Kidney epithelial cell (primary cell): ENCODE data around the genes CD207 and NAGK.

- RAMPAGE, long total RNA: no peak
- RRBS: no CpG with 5 or more reads among the region's 6 CpGs
Observed at GRCh38 chr2:70070713-70071134, 16.6 kb upstream of the PCBP1 start.

DNA sequence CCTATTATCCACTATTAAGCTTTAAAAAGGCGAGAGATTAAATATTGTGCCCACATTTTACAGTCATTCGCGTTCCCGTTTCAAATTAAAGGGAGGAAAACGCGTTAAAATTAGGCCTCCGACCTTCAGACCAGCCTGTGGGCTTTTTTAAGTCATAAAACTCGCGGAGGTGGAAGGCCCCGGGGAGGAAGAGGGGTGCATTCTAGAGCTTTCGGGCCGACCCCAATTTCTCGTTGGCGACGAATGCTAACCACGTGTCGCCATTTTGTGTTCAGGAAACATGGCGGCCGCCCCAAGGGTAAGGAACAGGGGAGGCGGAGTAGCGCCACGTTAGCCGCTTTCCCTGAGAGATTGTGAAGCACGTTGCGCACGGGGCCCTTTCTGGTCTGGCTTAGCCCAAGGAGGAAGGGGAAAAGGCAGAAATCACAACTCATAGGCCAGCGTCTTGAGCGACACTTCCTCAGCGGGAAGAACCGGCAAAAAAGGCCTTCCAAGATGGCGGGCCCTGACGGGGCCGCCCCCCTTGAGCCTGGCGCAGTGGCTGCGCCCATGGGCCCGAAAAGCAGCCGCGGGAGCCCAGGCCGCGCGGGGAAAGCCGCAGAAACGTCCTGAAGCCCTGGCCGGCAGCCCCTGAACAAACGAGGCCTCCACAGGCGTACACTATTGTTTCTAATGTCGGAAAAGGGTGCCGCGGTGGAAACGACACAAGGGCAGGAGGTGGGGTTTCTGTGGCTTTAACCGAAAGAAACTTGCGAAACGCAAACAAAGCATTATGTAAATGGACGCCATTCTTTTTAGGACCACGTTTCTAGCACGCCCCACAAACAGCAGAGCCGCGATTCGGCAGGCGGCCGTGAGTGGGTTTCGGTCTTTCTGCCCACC lies 1.0 kb upstream of the PCBP1 start:
- RAMPAGE, long total RNA: start-site peak on the minus strand centred at position 397 of the sequence, 252 bp wide, 36 and 39 reads in 2 replicates
- RRBS: no CpG with 5 or more reads among the region's 62 CpGs

DNA sequence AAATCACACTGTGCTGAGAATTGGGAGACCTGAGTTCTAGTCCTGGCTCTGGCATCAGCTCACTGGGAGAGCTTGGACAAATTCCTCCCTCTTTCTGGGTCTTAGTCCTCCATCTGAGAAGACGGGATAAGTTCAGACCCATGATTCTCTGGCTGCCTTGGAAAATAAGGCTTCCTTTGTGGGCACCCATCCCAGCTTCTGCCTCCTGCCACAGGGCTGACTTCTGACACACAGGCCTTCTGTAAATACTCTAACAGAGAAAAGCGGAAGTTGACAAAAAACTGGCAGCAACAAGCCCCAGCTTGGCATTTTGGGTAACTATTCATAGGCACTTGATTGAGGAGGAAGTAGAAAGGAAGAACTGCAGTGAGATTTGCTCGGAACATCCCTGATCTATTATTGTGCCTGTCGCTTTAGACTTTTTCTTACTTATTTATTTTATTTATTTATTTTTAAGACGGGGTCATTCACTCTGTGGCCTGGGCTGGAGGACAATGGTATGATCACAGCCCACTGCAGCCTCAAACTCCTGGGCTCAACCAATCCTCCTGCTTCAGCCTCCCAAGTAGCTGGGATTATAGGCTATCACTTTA lies 7.9 kb downstream of the PCBP1 start:
- RAMPAGE, long total RNA: no peak
- RRBS: no CpG with 5 or more reads among the region's 5 CpGs

GRCh38 chr2:70122765-70123775 lies 35.8 kb downstream of the PCBP1 start:
- RAMPAGE, long total RNA: no peak
- RRBS: no CpG with 5 or more reads among the region's 19 CpGs

DNA sequence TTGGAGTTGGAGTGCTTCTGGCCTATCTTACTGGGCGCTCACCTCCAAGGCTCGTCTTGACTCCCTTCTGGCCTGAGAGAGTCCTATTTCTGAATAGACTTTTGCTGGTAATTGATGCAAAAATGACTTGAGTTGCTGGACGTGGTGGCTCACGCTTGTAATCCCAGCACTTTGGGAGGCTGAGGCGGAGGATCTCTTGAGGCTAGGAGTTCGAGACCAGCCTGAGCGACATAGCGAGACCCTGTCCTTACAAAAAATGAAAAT lies 314 bp upstream of the C2orf42 start:
- RAMPAGE, long total RNA: no peak
- RRBS: no CpG with 5 or more reads among the region's 8 CpGs

DNA sequence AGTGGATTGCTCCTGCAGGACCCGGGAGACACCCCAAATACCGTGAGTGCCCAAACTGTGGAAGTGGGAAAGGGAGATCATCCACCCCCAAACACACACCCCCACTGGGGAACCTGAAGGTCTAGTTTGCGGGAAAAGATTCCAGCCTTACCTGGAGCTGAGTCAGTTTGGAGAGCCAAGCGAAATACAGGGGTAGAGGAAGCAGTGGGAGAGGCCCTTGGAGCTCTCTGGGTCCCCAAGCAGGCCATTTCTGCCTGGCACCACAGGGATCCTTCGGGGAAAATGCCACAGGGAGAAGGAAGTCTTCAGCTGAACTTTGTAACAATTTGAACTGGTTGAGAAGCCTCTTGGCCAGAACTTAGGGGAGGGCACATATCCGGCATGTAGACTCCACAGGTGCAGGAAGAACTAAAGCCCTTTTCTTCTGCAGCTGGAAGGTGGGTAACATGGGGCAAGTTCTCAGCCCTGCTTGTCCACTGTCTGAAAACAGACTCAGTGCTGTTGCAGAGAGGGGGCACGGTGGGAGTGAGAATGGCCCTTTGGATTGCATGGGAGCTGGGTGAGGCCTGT lies 101.3 kb upstream of the FAM136A start:
- RAMPAGE, long total RNA: no peak
- RRBS: no CpG with 5 or more reads among the region's 7 CpGs

DNA sequence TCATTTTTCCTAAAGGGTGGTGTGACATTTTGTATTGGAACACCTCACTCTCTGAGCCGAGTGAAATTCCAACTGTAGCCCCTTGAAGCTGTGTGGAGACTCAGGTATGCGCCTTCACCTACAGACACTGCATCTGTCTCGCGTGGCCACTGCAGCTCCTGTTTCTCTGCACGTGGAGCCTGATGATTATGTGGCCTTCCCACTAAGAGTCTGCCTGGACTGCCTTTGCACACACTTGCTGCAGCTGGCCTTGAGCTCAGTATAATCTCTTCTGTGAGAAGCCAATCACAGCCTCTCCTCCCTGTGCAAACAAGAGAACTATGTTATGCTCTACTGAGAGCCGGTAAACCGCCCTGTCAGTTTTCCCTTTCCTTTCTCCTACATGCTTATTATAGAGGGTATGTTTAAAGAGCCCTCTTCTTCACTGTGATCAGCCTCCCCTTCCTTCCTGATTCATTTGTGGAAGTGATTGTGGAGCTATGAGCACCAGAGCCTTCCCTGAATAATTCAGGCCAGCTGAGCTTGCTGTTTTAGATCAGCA lies 3.5 kb upstream of the TGFA start:
- RAMPAGE, long total RNA: no peak
- RRBS: no CpG with 5 or more reads among the region's 7 CpGs

- RAMPAGE, long total RNA: no peak
- RRBS: no CpG with 5 or more reads among the region's 11 CpGs
Observed at GRCh38 chr2:70766980-70767329, 1.0 kb downstream of the ADD2 start.

- RAMPAGE, long total RNA: no peak
- RRBS: no CpG with 5 or more reads among the region's 5 CpGs
Observed at GRCh38 chr2:70835584-70835990, at the start of gene CD207. TSS of gene CD207 (minus strand) at chr2:70835816.

- RAMPAGE, long total RNA: no peak
- RRBS: no CpG with 5 or more reads among the region's 3 CpGs
Observed at GRCh38 chr2:70985757-70986339, 7.4 kb downstream of the ANKRD53 start.

DNA sequence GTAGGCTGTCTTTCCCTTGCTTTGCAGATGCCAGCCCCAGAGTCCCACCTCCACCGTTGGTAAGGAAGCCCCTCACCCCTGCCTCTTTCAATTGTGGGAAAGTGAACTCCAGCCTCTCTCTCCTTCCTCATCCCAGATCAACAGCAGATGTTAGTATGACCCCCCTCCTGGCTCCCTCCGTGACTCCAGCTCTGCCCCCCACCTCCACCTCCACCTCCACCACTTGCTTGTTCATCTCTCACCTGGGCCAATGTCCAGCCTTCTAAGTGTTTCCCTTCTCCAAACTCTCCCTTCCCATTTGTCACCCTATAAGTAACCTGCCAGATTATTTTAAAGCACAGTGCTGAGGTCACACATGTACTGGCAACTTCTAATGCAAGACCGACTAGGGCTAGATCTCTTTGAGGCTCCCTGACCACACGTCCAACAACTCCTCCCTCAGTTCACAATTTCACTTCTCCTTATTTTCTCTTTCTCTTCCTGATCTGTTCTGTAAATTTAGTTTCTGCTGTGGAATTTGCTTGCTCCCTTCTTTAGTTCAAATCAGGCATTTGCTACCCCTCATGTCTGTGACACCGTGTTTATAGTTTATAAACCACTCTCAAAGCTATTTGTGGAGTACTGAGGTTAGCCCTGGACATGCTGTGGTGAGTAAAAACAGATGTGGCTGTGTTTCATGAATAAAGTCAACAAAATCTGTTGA lies 3.9 kb upstream of the NAGK start:
- RAMPAGE, long total RNA: no peak
- RRBS: no CpG with 5 or more reads among the region's 5 CpGs

GRCh38 chr2:71068066-71068747 lies at the start of gene NAGK:
TSS of gene NAGK (plus strand) at chr2:71068648.
- RAMPAGE, long total RNA: start-site peak on the plus strand at chr2:71068293-71068325, 107 and 85 reads in 2 replicates; start-site peak on the plus strand at chr2:71068590-71068654, 172 and 114 reads in 2 replicates
- RRBS: 4% methylated on average over 4 of the region's 57 CpGs

GRCh38 chr2:71132961-71133565 lies 2.6 kb downstream of the MPHOSPH10 start:
- RAMPAGE, long total RNA: no peak
- RRBS: no CpG with 5 or more reads among the region's 4 CpGs

GRCh38 chr2:71156336-71157130 lies 26.1 kb downstream of the MPHOSPH10 start:
- RAMPAGE, long total RNA: no peak
- RRBS: no CpG with 5 or more reads among the region's 9 CpGs

- RAMPAGE, long total RNA: no peak
- RRBS: no CpG with 5 or more reads among the region's 1 CpG
Observed at GRCh38 chr2:71401701-71402178, 64.8 kb upstream of the DYSF start.

DNA sequence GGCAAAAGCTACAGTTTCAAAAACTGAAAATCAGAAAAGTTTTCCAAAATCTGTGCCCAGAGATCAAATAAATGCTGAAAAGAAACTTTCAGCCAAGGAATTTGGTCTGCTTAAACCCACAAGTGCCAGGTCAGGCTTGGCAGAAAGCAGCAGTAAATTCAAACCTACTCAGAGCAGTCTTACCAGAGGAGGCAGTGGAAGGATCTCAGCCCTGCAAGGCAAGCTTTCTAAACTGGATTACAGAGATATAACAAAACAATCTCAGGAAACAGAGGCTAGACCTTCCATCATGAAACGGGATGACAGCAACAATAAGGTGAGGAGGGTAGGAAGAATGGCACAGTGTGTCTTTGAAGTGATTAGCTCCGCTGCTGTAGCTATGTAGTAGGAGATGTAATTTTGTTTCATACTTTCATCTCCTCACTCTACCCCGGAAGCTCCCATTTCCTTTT lies 42.8 kb upstream of the DYSF start:
- RAMPAGE, long total RNA: no peak
- RRBS: no CpG with 5 or more reads among the region's 3 CpGs

DNA sequence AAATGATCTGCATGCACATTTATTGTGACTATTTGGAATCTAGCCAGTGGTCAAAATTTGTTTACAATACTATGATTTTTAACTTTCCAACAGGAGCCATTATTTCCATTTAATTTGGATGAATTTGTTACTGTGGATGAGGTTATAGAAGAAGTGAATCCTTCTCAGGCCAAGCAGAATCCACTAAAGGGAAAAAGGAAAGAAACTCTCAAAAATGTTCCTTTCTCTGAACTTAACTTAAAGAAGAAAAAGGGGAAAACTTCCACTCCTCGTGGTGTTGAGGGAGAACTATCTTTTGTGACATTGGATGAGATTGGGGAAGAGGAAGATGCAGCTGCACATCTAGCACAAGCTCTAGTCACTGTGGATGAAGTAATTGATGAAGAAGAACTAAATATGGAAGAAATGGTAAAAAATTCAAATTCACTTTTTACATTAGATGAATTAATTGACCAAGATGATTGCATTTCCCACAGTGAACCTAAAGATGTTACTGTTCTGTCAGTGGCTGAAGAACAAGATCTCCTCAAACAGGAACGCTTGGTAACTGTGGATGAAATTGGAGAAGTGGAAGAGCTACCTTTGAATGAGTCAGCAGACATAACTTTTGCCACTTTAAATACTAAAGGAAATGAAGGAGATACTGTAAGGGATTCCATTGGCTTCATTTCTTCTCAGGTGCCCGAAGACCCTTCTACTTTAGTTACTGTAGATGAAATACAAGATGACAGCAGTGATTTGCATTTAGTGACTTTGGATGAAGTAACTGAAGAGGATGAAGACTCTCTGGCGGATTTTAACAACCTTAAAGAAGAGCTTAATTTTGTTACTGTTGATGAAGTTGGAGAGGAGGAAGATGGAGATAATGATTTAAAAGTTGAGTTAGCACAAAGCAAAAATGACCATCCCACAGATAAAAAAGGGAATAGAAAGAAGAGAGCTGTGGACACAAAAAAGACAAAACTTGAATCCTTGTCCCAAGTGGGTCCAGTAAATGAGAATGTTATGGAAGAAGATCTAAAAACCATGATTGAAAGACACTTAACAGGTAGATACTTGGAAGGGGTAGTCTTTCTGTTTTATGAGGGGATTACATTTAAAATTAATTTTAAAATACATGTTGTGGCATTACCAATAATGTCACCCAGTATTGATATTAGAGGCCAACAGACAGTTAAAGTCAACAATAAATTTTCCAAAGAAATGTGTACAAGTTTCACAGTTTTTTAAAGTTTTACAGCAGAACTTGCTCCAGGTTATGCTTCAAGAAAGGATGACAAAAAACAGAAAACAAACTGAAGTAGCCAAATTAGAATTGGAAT lies 39.7 kb upstream of the DYSF start:
- RAMPAGE, long total RNA: no peak
- RRBS: no CpG with 5 or more reads among the region's 4 CpGs

GRCh38 chr2:71428420-71428743 lies 38.1 kb upstream of the DYSF start:
- RAMPAGE, long total RNA: no peak

DNA sequence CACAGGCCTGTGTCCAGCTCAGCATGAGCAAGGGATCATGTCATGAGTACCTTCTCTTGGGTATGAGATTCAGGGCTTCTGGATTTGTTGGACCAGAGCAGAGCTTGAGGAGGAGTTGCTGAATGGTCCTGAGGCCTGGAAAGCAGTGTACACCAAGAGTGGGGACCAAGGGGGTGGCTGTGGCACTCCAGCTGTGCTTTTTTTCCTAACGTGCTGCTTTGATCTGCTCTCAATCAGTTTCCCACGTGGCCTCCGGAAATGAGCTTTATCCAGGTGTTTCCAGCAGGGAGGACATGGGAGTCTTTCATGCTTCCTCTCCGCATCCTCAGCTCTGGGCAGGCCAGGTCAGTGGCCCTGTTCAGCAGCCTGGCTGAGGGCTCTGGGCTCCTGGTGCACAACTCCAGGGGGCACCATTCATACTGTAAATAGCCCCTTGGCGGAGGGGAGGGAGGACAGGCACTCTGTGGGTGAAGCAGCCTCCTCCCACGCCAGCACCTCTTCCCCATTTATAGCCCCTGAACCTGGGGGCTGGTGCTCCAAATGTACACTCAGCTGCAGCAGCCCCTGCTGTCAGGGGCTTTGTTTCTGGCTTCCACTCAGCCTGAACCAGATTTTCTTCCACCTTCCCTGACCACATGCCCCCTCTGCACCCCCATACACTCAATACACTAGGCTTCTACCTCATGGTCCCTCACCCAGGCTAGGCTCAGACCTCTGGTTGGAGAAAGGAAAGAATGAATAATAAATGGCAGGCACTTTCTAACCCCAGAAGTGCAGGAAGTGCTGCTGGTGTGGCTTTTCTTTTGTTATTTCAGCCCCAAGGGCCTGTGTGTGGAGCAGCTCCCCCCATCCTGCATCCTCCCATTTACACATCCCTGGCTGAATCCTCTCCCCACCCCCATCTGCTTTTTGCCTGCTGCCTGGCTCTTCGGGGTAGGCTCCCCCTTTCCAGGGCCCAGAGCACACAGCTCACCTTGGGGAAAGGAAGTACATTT lies 11.0 kb upstream of the DYSF start:
- RAMPAGE, long total RNA: no peak
- RRBS: no CpG with 5 or more reads among the region's 7 CpGs

- RAMPAGE, long total RNA: no peak
- RRBS: no CpG with 5 or more reads among the region's 3 CpGs
Observed at GRCh38 chr2:71474306-71474863, 7.9 kb downstream of the DYSF start.